Trachea (tissue), 1 donor: ENCODE results near the genes COLEC12 and TYMS.

DNA sequence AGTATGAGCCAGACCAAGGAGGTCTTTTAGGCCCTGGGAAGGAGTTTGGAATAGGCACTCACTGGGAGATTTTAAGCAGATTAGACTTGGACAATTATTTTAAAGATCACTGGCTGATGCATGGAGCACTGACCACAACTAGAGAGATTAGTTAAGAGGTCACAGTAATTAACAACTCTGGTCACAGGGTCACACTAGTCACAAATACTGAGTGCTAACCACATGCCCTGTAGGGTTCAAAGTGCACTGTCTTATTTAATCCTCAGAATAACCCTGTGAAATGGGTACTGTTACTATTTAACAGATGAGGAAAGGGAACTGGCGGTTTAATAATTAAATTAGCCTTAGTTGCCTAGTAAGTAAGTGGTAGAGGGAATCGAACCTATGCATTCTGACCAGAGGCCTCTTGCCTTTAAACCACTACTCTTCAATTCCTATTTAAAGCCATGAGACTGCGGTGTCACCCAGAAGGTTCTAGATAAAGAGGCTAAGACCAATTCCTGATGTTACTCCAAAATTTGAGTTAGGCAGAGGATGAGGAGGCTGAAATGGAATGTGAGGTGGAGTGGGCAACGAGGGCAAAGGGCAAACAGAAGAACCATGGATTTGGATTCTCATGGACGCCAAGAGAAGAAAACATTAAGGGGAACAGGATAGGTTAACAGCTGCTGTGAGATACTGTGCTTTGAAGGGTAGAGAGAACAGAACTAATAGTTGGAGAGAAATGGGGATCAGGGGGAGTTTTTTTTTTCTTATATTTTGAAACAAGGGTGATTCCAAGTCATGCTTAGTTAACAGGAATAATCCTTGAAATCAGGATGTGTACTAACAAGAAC, 49.7 kb downstream of the THOC1 start:
- PRO-cap, result no peak

DNA sequence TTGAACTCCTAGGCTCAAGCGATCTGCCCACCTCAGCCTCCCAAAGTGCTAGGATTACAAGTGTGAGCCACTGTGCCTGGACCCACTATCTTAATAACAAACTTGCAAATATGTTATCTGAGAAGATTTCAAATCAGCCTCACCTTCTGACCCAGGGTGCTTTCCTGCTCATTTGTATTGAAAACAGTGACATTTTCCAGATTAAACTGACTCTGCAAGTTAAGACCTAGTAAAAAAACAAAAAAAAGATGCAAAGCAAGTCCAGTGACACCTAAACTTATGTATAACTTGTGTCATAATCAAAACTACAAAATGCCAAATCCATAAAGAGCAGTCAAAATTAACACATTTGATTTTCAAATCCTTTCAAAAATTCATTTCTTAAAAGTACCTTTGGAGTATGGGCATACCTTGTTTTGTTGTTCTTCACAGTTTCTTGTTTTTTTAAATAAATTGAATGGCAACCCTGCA, 13.7 kb downstream of the THOC1 start:
- PRO-cap, result no peak

DNA sequence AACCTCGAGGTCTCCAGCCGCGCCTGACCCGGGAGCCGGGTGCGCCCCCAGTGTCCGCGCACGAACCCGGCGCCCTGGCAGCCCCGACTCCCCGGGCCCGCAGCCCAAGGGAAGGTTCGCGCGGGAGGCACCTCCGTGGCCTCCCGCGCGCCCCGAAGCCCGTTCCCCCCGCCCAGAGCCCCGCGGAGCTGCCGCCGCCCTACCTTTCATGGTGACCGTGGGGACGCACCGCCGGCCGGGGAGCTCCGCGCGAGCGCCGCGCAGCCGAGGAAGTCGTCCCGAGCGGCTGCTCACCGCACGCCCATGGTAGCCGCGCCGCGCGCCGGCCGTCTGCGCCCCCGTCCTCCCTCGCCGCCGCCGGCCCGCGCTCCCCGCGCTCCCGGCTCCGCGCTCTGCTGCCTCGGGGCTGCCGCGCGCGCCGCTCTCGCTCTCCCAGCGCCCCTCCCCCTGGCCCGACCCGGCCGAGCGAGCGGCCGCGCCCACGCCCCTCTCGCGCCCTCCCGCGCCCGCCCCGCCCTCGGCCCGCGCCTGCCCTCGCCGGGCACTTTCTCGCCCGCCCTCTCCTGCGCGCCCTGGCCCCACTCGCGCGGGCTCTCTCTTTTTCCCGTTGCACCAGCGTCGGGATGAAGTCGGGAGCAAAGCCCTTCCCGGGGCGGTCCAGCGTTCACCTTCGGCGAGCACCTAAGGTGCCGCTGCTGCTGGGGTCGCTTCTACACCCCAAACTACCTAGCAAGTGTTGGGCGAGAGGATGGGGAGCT, at the start of gene COLEC12:
Gene COLEC12 (minus strand): TSS at position 397 of the 758 bp plus-strand sequence.
- PRO-cap, result unidirectional peak, minus-strand start at position 389 of the sequence

DNA sequence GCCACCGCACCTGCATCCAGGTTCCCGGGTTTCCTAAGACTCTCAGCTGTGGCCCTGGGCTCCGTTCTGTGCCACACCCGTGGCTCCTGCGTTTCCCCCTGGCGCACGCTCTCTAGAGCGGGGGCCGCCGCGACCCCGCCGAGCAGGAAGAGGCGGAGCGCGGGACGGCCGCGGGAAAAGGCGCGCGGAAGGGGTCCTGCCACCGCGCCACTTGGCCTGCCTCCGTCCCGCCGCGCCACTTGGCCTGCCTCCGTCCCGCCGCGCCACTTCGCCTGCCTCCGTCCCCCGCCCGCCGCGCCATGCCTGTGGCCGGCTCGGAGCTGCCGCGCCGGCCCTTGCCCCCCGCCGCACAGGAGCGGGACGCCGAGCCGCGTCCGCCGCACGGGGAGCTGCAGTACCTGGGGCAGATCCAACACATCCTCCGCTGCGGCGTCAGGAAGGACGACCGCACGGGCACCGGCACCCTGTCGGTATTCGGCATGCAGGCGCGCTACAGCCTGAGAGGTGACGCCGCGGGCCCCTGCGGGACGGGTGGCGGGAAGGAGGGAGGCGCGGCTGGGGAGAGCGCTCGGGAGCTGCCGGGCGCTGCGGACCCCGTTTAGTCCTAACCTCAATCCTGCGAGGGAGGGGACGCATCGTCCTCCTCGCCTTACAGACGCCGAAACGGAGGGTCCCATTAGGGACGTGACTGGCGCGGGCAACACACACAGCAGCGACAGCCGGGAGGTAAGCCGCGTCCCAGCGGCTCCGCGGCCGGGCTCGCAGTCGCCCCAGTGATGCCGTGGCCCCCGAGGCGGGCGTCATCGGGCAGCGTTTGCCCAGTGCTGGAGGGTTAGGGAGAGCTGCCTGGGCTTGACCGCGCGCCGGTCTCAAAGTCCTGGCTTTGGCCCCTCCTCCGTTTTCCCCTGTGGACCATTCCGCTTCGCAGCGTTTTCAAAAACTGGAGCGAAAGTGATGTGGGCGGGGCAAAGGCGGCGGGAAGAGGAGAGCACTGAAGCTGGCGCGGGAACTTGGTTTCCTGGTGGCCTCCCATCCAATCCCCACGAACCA, at the start of gene TYMS:
Gene TYMS (plus strand): TSS at position 210 of the 1,050 bp plus-strand sequence.
- PRO-cap, result unidirectional peak, plus-strand start at position 176 of the sequence; bidirectional peak, plus-strand start at position 968 of the sequence, minus-strand start at position 907 of the sequence

- PRO-cap, result no peak
Observed at GRCh38 chr18:675472-676640, 18.4 kb downstream of the TYMS start.

DNA sequence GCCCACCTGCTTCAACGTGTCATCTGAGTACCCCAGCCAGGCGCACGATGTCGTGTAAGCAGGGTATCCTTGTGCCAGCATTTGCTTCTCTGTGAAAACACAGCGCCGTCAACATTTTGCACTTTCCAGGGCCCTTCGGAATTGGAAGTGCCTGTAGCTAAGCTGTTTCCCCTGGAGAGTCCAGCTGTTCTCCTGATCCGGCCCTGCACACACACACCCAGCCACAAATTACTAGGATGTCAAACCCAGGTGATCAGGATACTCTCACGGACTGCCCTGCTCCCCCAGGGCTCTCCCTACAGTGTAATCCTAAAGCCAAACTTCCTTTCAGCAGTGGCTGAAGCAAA, 21.9 kb downstream of the ENOSF1 start:
- PRO-cap, result no peak

- PRO-cap, result no peak
Observed at GRCh38 chr18:778346-779547, 33.3 kb downstream of the YES1 start.

DNA sequence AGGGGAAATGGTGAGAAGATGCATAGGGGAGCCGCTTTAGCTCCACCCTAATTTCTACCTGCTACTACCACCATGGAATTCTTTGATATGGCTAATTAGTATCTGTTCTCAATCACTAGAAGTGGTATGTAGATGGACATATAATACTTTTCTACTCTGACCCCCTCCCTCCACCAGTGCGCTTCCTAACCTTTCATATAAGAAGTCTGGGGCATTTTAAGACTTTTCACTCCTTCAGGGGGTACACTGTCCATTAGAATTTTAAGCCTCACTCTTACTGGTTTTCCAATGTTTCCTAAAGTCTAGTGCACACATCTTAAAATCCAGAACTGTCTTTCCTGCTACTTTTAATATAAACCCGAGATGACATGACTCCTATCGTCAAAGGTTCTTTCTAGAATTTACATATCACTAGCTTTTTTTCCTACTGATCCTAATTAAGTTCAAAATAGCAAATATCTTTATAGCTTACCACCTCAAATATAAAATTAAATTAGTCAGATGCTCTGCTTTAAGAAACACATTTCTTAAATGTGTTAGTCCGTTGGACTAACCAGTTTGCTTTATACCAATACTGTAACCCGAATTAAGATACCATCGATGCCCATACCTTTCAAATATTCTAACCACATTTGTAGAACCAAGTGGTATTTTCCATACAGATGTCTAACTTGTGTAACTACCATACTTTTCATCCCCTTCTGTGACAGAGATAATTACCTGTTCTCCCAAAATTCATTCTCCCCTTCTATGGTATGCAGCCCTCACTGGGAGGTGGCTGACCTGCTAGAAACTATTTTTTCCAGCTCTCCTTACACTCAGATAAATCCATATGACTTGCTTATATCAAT, 13.3 kb downstream of the YES1 start:
- PRO-cap, result no peak

DNA sequence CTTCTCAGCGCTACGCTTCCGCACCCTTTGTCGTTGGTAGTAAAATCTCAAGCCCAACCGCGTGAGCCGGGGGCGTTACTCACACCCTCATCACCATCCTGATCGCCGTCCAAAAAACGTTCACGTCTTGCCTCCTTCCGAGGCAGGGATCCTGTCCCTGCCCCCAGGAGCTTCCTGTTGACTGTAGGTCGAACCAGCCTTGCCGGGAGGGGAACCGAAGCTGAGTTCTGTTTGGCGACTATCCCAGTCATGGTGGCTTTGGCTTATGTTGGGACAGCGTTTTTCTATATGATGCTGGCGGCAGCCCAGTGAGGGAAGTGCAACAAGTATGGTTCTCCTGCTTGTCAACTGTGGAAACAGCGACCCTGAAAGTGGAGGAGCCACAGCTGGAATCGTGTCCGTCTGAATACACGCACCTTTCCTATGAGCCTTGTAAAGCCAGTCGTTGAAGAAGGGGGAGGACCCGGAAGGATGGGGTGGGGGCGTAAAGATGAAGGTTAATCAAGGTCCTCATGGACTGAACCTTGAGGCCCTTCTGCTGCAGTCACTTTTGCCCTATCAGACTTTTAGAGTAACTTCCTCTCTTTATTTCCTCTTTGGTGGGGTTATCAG, 887 bp upstream of the YES1 start:
- PRO-cap, result unidirectional peak, minus-strand start at position 29 of the sequence

GRCh38 chr18:839299-840469, 27.6 kb upstream of the YES1 start:
- PRO-cap, result no peak

- PRO-cap, result no peak
Observed at GRCh38 chr18:2056519-2057097, 514.7 kb downstream of the METTL4 start.

DNA sequence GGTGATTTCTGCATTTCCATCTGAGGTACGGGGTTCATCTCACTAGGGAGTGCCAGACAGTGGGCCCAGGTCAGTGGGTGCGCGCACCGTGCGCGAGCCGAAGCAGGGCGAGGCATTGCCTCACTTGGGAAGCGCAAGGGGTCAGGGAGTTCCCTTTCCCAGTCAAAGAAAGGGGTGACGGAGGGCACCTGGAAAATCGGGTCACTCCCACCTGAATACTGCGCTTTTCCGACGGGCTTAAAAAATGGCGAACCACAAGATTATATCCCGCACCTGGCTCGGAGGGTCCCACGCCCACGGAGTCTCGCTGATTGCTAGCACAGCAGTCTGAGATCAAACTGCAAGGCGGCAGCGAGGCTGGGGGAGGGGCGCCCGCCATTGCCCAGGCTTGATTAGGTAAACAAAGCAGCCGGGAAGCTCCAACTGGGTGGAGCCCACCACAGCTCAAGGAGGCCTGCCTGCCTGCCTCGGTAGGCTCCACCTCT, 324.0 kb downstream of the METTL4 start:
- PRO-cap, result no peak

DNA sequence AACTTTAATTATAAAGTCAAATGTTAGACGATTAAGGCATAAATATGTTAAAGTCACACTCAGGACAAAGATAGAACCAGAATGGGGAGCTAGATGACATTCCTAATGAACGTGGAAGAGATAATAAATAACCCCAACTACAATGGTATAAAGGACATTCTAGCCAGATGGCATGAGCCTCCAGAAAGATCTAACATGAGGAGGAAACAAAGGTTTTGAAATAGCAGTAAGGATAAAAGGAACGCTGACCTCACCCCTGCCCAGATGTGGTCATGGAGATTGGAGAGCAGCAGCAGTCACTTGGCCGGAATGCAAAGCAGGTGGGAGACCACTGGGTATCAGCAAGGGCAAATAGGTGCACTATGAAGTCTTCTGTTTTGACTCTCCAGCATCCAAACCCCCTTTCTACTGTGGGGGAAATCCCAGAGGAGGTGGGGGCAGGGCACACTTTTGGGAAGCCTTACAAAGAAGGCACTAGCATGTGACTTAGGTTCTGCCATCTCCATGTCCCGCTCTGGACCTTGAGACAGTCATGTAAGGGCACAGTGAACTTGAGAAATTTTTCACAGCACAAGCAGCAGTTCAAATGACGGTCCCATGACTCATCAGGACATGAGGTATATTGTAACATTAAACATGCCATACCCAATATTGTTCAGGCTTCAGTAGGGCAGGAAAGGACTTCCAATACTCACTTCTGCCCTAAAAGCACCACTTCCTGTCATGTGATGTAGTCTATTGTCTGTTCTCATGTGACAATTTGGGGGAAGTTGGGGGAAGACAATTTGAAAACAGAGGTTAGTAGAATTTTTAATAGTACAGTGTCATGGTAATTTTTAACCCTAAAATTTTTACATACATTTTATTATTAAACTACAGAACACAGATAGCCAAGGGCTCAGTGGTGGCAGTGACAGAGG, 55.2 kb downstream of the METTL4 start:
- PRO-cap, result no peak

- PRO-cap, result no peak
Observed at GRCh38 chr18:2688003-2689119, 32.8 kb downstream of the SMCHD1 start.

DNA sequence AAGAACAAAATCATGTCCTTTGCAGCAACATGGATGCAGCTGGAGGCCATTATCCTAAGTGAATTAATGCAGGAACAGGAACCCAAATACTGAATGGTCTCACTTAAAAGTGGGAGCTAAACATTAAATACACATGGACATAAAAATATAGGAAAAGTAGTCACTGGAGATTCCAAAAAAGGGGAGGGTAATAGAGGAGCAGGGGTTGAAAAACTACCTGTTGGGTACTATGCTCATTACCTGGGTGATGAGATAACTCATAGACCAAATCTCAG, 81.5 kb downstream of the SMCHD1 start:
- PRO-cap, result no peak

- PRO-cap, result no peak
Observed at GRCh38 chr18:2778998-2779952, 67.5 kb upstream of the EMILIN2 start.

GRCh38 chr18:2780642-2781204, 66.1 kb upstream of the EMILIN2 start:
- PRO-cap, result no peak

DNA sequence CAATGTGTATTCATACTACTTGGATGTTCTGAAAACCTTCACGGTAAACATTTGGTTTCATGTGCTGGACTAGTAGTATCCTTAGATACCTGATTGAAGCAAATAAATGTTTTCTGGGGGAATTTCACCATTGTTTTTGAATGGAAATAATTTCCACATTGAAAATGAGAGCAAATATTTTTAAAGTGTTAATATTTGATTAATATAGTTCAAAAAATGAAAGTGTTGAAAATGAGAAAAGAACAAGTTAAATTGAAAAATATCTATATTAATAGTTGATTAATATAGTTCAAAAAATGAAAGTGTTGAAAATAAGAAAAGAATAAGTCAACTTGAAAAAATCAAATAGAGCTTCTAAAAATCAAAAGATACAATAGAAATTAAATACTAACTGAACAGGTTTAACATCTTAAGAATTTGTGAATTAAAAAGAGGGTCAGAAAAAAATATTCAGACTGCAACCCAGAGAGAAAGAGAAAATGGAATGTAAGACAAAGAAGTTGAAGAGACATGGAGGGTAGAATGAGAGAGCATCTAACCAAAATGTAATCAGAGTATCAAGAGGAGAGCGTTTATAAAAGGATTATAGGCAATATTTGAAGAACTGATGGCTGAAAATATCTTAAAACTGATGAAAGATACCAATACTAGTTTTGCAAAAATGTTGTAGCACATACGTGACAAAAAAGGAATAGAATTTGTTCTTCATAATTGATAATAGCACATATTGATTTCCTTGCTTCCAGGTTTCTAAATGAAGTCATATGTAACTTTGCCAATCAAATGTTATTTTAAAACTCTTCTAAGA, 65.3 kb upstream of the EMILIN2 start:
- PRO-cap, result no peak

DNA sequence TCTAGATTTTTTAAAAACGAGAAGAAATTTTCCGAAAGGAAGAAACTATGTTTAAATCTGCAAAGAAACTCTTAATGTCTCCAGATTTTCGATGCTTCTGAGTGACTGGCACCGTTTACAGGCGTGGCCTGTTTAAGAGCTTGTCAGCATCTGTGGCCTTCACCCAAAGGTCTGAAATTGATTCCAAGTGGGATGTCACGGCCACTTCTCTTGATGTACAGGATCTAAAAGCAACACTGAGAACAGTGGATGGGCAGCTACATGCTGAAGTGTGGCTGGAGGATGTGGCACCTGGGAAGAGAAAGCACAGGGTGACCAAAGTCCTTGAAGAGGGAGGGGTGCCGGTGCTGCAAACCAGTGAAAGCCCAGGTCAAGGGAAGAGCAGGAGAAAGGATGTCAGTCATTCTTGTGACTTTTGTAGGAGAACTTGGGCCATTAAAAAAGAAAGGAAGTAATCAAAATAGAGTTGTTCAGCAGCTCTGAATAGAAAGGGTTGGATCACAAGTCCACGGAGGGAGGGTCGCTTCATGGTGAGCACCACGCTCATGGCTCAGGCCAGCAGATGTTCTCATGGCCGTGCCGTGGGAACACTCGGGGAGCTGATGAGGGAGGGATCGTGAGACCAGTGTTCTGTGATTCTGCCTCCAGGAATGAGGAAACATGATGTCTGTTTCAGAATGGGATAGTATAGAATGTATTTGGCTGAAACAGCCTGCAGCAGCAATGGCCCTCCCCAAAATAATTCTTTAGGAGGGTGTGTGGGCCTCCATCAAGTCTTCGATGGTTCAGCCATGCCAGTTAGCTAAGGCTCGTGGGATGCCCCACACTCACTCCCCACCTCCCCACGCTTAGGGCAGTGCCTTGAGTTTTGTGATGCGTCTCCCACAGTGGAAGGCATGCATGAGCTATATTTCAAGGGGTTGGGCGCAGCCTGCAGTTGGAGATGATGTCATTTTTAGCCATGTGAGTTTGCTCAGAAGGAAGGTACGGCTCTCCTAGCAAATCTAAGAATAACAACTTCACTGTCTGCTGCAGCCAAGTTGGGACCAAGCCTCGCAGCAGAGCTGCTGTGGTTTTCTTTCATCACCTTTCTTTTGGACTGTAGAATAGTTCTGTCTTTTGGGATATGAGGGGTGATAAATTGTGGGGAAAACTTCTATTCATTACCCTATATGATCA, 28.3 kb downstream of the EMILIN2 start:
- PRO-cap, result bidirectional peak, plus-strand start at position 1,038 of the sequence, minus-strand start at position 882 of the sequence

GRCh38 chr18:2947695-2948008, 65.3 kb downstream of the LPIN2 start:
- PRO-cap, result no peak